ENCODE measurements around a stretch of chr9.

GRCh38 chr9:133974403-133975270 lies 17.5 kb downstream of the VAV2 start:
- PRO-cap, 10 experiments = no peak in any of the 10 experiments

DNA sequence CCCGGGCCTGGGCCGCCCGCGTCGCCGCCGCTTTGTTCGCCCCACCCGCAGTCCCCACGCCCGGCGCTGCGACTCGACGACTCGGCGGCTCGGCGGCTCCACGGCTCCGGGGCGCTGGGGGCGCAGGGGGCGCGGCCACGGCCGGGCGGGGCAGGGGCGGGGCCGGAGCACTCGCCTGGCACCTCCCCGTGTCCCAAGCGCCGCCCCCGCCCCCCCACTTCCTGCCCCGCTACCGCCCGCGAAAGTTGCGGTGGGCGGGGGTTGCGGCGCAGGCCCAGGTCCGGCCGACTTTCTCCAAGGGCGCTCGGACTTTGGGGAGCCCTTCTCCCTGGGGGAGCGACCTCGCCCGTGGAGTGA lies 558 bp upstream of the VAV2 start:
- PRO-cap, 10 experiments = peak in 10 of 10 experiments; most common plus-strand start position 248 of the sequence (in 8); most common minus-strand start position 75 of the sequence (in 6)

DNA sequence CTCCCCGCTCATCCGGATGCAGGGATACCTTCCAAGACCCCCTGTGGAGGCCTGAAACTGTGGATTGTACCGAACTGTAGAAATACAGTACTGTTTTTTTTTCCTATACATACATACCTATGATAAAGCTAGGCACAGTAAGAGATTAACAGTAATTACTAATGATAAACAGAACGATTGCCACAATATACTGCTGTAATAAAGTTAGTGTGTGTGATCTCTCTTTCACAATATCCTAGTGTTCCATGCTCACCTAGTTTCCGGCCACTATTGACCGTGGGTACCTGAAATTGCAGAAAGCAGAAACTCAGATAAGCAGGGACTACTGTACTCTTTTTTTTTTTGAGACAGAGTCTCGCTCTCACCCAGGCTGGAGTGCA lies 33.2 kb downstream of the WDR5 start:
- PRO-cap, 10 experiments = no peak in any of the 10 experiments

- PRO-cap, 10 experiments = no peak in any of the 10 experiments
These were observed 90.3 kb downstream of the WDR5 start for GRCh38 chr9:134226156-134226586.

- PRO-cap, 10 experiments = peak in 1 of 10 experiments; most common plus-strand start chr9:134294364 (in 1); most common minus-strand start chr9:134294341 (in 1)
These were observed 32.0 kb upstream of the RXRA start for GRCh38 chr9:134294195-134294796.

DNA sequence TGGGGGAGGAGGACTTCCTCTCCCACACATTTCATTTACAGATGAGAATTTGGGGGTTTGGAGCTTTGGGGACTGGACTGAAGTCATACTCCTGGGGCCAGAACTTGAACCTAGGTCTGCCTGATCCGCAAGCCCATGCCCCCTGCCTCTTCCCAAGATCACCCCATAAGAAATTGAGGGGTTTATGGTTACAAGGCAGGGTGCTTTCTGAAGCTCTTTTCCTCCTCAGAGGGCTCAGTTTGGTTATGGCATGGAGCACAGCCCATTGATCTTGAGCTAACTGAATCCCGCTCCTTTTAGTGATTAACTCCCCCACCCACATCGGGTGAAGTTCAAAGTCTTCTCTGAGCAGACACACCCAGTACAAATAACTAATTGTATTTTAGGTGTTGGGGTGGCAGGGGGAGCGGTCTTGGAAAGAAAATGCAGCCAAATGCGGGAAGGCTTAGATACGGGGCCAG lies 18.7 kb upstream of the RXRA start:
- PRO-cap, 10 experiments = no peak in any of the 10 experiments

DNA sequence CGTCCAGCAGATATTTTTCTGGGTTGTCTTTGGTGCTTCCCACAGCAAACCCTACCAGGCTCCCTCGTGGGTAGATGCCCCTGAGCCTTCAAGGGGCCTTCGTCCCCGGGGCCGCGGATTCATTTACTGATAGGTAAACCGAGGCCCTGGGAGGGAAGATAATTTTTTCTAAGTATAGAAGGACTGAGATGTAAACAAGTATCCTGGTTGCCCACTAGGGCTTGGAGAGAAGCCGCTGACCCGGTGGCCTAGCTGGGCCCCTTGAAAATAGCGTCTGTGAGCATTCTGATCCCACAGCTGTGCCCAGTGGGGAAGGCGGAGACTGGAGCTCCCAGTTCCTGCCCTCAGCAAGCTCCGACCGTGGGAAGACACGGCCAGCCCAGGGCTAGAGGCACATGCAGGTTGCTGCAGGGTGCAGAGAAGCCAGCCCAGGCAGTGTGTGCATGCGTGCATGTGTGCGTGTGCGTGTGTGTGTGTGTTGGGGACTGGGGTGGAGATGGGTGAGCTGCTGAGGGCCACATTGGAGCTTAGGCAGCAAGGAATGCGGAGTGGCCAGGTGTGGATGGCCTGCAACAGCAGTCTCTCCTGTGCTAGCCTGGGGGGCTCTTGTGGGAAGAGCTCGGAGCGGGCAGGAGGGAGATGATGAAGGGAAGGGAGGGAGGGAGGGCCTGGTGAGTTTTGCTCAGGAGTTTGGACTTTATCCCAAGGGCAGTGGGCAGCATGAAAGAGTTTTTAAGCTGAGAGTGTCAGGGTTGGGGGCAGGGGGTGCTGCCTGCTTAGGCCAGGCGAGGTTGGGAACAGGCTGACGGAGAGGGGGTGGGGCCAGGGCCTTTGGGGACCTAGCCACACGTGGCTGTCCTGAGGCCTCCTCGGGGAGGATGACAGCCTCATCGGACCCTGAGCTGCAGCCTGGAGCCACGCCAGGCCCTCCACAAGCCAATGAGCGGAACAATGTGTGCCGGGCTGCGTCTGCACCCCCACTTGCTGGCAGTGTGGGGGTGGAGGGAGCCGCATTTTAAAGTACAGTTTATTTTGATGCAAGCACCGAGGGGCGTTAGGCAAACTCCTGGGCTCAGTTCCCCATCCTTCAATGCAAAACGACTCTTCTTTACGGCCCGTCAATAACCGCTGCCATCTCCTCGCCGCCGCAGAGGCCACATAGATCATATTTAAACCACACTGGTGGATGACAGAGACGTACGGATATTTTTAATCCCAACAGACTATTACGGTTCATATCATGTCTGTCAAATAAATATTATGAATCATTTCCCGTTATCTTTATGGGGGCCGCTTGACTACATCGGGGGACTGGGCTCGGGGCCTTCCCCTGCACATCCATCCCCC lies 5.5 kb upstream of the RXRA start:
- PRO-cap, 10 experiments = no peak in any of the 10 experiments

- PRO-cap, 10 experiments = no peak in any of the 10 experiments
These were observed 1.8 kb upstream of the RXRA start for GRCh38 chr9:134324301-134325058.

DNA sequence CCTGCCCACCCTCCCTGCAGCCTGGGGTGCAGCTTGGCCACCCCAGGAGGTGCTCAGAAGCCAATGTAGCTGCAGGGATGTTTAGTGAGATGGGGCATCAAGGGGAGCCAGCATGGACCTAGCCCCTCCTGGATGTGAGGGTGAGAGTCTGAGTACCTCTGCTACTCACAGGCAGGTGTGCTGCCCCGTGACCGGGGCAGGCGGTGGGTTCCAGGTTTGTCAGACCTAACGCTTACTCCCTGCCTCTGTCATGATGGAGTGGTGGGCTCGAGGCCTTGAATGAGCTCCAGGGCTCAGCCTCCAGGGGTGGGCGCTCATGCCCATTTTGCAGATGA lies 1.4 kb downstream of the RXRA start:
- PRO-cap, 10 experiments = peak in 4 of 10 experiments; most common minus-strand start position 136 of the sequence (in 4)

DNA sequence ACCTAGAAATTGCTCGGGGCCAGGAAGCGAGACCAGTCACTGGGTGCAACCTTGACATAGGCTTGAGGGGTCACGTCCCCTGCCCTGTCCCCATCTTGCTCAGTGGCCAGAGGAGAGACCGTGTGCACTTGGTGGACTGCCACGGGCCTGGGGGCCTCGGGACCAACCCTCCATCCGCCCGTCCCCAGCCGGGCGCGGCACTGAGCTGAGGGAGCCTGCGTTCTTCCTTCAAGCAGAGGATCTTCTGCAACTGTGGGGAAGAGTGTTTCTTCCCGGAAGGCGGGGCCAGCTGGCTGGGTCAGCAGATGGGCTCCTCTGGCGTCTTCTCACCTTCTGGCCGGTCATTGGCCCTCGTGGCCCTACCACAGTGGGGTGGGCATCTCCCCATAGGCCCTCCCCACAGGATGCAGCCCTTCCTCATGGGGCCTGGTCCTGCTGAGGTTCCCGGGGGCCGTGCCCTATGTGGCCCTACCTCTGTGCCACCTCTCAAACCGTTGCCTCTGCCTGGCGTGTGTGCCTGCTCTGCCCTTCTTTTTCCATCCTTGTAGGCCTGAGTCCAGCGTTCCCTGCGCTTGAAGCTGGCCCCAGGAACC lies 17.4 kb downstream of the RXRA start:
- PRO-cap, 10 experiments = peak in 4 of 10 experiments; most common plus-strand start position 400 of the sequence (in 1); most common minus-strand start position 242 of the sequence (in 2)

- PRO-cap, 10 experiments = peak in 3 of 10 experiments; most common plus-strand start chr9:134361178 (in 2); most common minus-strand start chr9:134361034 (in 2)
These were observed 34.8 kb downstream of the RXRA start for GRCh38 chr9:134360785-134361736.

DNA sequence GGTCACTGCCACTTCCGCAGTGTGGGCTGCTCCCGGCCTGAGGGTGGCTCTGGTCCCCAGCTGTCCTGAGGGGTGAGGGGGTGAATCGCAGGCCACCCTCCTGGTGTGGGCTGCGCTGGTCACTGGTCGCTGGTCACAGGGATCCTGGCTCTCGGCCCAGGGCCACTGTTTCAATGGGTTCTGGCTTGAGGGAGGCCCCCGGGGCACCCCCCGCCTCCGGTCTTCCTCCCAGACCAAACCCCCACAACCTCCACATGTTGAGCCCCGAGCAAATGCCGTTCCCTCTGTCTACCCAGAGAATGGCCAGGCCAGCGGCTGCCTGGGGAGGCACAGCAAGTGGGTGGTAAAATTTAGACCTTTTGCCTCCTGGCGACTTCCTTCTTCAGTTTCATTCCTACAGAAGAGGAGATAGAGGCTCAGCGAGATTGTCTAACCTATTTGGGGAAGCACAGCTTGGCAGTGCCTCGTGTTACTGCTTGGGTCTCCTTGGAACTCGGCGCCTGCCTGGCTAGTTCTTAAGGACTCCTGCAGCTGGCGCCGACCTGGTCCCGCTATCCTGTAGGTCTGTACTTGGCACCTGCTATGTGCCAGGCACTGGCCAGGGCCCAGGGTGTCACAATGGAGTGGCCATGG lies 48.2 kb downstream of the RXRA start:
- PRO-cap, 10 experiments = peak in 1 of 10 experiments; most common minus-strand start position 294 of the sequence (in 1)

GRCh38 chr9:134403631-134404897 lies 77.8 kb downstream of the RXRA start:
- PRO-cap, 10 experiments = no peak in any of the 10 experiments

GRCh38 chr9:134409913-134410810 lies 83.9 kb downstream of the RXRA start:
- PRO-cap, 10 experiments = peak in 1 of 10 experiments; most common plus-strand start chr9:134410524 (in 1)

- PRO-cap, 10 experiments = no peak in any of the 10 experiments
These were observed 142.7 kb downstream of the RXRA start for GRCh38 chr9:134468848-134469522.

- PRO-cap, 10 experiments = no peak in any of the 10 experiments
These were observed 4.2 kb upstream of the COL5A1 start for GRCh38 chr9:134637263-134637863.

GRCh38 chr9:134788936-134789496 lies 91.6 kb upstream of the FCN2 start:
- PRO-cap, 10 experiments = no peak in any of the 10 experiments

GRCh38 chr9:134800873-134801447 lies 79.7 kb upstream of the FCN2 start:
- PRO-cap, 10 experiments = no peak in any of the 10 experiments

- PRO-cap, 10 experiments = no peak in any of the 10 experiments
These were observed 77.5 kb upstream of the OLFM1 start for GRCh38 chr9:135009814-135010449.

DNA sequence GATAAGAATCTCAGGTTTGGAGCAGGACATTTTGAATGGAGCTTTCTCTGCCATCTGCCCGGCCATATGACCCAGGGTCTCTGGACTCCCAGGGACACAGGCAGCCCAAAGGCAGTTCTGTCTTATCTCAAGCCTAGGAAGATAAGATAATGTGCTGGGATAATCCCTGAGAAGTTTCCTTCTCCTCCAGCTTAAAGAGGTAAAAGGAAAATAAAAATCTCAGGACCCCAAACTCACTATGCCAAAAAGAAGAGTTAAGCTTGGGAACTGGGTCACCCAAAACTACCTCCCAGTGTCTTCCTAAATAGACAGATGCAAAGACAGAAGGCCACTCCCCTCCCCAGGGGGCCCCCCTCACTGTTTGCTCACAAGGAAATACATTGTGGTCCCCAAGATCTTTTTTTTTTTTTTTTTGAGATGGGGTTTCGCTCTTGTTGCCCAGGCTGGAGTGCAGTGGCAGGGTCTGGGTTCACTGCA lies 10.2 kb upstream of the PPP1R26 start:
- PRO-cap, 10 experiments = no peak in any of the 10 experiments

Measured in Metastatic Breast Carcinoma in the Brain (tissue), 10 donors.